Testis (tissue), 5 donors: ENCODE measurements around a stretch of chr1.

GRCh38 chr1:226122033-226122224, 59.4 kb downstream of the H3-3A start:
- PRO-cap, 3 experiments: peak in 3 of 3 experiments; most common plus-strand start chr1:226122067 (in 3); most common minus-strand start chr1:226122195 (in 2)
- RAMPAGE, long total RNA, 2 experiments: no peak in any of the 2 experiments
- RRBS: 1% methylated on average over 10 of the region's 26 CpGs

DNA sequence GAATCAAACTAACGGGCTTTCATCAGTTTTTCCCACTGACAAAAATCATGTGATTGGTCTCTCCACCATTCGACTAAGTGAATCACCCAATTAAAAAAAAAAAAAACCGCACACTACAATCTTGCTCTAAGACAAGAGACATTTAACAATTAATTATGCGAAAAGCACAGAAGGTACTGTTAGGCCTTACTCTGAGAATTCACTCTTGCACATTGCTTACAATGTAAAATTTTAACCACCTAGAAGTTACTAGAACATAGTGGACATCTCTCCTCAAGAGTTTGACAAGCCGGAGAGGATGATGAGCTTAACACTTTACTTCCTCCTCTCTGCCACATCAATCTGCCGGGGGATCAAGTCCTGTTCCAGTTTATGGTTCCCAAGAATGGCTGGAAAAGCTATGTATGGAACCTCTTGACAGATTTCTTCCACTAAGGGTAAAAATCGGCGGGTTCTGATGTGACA, 980 bp downstream of the ACBD3 start:
- PRO-cap, 3 experiments: peak in 2 of 3 experiments; most common plus-strand start position 276 of the sequence (in 2); most common minus-strand start position 201 of the sequence (in 1)
- RAMPAGE, long total RNA, 2 experiments: no peak in any of the 2 experiments
- RRBS: 14% methylated on average over 1 of the region's 8 CpGs

- PRO-cap, 3 experiments: no peak in any of the 3 experiments
- RAMPAGE, long total RNA, 2 experiments: no peak in any of the 2 experiments
- RRBS: no CpG with 5 or more reads among the region's 9 CpGs
Measured at GRCh38 chr1:226385493-226385983, 22.4 kb downstream of the PARP1 start.

- PRO-cap, 3 experiments: no peak in any of the 3 experiments
- RAMPAGE, long total RNA, 2 experiments: no peak in any of the 2 experiments
- RRBS: no CpG with 5 or more reads among the region's 8 CpGs
Measured at GRCh38 chr1:226401093-226401740, 6.7 kb downstream of the PARP1 start.

DNA sequence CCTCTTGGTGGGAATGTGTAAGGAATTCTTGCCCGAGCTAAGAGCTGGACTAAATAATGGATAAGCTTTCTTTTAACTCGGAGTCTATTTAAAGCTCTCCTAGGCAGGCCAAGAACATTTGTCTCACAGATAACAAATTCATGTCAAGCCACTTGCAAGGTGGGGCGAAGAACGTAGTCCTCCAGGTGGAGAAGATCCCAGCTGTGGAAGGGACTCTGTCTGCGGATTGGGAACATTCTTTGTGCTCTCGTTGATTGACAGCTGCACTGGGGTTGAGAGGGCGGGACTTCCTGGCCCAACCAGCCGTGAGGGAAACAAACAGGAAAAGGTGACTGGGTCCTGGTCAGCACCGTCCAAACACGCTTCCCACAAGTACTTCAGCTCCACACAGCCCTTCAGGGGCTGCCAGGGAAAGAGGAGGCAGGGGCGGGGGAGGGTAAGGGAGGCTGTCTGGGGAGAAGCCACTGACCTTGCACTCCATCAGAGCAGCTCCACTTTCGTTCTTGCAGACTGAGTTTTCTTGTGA, 21.8 kb upstream of the STUM start:
- PRO-cap, 3 experiments: peak in 3 of 3 experiments; most common plus-strand start position 302 of the sequence (in 2); most common minus-strand start position 241 of the sequence (in 2)
- RAMPAGE, long total RNA, 2 experiments: no peak in any of the 2 experiments
- RRBS: no CpG with 5 or more reads among the region's 12 CpGs

DNA sequence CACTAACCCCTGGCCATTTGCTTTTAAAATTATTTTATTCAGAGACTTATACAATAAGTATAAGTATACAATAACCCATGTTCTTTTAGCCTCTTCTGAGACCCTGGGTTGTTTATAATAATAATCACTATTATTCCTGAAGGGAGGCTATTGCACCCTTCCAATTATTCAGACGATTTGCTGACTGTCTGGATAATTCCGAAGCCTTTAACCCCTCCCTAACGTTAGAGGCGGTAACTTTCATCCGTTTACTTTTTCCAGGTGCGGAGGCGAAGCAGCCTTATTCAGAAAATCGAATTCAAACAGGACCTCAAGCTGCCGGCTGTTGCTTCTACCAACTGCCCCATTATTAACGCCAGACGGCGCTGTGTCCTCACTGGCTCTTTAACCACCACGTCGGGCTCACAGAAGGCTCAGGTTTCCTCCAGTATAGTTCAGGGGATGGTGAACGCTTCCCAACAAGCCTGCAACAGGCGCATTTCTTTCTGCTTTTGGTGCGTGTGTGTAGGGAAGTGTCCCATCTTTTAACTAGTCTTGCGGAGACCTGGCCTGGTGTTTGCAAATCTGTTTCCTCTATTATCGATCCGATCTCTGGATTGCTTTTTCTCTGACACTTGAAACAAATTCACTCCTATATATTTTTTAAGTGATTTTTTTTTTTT, 923 bp upstream of the STUM start:
- PRO-cap, 3 experiments: peak in 3 of 3 experiments; most common plus-strand start position 430 of the sequence (in 2); most common minus-strand start position 351 of the sequence (in 1)
- RAMPAGE, long total RNA, 2 experiments: no peak in any of the 2 experiments
- RRBS: no CpG with 5 or more reads among the region's 20 CpGs

DNA sequence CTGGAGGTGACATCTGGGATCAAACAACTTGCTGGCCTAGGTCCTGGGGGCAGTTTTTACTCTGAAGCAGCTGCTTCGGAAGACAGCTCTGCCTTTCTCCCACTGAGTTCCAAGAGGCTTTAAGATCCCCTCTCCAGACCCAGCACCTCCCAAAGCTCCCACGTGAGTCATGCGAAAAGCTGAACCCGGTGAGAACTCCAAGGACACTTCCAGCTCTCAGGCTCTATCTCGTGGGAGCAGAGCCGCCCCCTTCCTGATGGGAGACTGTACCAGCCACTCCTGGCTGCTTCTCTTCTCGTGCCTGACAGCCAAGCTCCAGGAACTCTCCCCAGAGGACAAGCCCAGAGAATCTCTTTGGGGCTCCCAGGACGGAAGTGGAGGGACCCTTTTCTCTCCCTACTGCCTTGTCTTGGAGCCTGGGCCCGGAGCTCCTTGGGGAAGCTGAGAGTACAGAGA, 40.5 kb downstream of the STUM start:
- PRO-cap, 3 experiments: peak in 3 of 3 experiments; most common plus-strand start position 298 of the sequence (in 2); most common minus-strand start position 111 of the sequence (in 3)
- RAMPAGE, long total RNA, 2 experiments: no peak in any of the 2 experiments
- RRBS: no CpG with 5 or more reads among the region's 9 CpGs

GRCh38 chr1:226626332-226627105, 78.0 kb downstream of the STUM start:
- PRO-cap, 3 experiments: peak in 1 of 3 experiments; most common plus-strand start chr1:226626762 (in 1); most common minus-strand start chr1:226626610 (in 1)
- RAMPAGE, long total RNA, 2 experiments: no peak in any of the 2 experiments
- RRBS: no CpG with 5 or more reads among the region's 18 CpGs

- PRO-cap, 3 experiments: no peak in any of the 3 experiments
- RAMPAGE, long total RNA, 2 experiments: no peak in any of the 2 experiments
- RRBS: no CpG with 5 or more reads among the region's 10 CpGs
Measured at GRCh38 chr1:226690338-226691197, 48.5 kb downstream of the ITPKB start.

GRCh38 chr1:226735540-226735941, 3.5 kb downstream of the ITPKB start:
- PRO-cap, 3 experiments: no peak in any of the 3 experiments
- RAMPAGE, long total RNA, 2 experiments: no peak in any of the 2 experiments
- RRBS: 37% methylated on average over 5 of the region's 12 CpGs

DNA sequence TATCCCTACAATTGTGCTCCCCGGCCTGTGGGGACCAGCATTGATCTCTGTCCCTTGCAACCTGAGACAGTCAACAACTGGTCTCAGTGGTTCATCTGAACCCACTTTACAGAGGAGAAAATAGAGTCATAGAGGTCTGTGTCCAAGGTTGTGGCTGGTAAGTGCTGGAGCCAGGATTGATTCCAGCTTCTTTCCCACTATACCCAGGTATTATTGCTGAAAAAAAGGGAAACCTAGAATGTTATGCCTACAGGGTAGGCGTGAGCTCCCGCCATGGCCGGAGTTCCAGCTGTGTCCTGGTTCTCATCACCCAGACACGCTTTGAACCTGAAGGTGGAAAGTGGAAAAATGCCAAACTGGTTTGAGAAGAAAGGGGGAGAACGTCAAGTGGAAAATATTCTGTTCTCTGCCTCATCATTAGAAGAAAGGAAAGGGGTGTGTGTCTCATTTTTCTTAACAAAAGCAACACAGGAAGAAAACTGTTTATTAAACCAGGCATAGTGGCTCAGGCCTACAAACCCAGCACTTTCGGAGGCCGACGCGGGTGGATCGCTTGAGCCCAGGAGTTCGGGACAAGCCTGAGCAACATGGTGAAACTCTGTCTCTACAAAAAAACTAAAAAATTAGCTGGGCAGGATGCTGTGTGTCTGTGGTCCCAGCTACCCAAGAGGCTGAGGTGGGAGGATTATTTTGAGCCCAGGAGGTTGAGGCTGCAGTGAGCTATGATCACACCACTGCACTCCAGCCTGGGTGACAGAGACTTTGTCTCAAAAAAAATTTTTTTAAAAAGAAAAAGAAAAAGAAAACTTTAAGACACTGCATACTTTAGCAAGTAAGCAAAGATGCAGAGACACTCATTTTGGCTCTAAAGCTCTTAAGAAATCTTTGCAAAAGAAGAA, 60.9 kb upstream of the ITPKB start:
- PRO-cap, 3 experiments: no peak in any of the 3 experiments
- RAMPAGE, long total RNA, 2 experiments: no peak in any of the 2 experiments
- RRBS: no CpG with 5 or more reads among the region's 12 CpGs

GRCh38 chr1:226988019-226988694, 48.1 kb downstream of the COQ8A start:
- PRO-cap, 3 experiments: no peak in any of the 3 experiments
- RAMPAGE, long total RNA, 2 experiments: no peak in any of the 2 experiments
- RRBS: no CpG with 5 or more reads among the region's 11 CpGs

GRCh38 chr1:226994651-226995238, 54.7 kb downstream of the COQ8A start:
- PRO-cap, 3 experiments: no peak in any of the 3 experiments
- RAMPAGE, long total RNA, 2 experiments: no peak in any of the 2 experiments
- RRBS: 92% methylated on average over 2 of the region's 17 CpGs

DNA sequence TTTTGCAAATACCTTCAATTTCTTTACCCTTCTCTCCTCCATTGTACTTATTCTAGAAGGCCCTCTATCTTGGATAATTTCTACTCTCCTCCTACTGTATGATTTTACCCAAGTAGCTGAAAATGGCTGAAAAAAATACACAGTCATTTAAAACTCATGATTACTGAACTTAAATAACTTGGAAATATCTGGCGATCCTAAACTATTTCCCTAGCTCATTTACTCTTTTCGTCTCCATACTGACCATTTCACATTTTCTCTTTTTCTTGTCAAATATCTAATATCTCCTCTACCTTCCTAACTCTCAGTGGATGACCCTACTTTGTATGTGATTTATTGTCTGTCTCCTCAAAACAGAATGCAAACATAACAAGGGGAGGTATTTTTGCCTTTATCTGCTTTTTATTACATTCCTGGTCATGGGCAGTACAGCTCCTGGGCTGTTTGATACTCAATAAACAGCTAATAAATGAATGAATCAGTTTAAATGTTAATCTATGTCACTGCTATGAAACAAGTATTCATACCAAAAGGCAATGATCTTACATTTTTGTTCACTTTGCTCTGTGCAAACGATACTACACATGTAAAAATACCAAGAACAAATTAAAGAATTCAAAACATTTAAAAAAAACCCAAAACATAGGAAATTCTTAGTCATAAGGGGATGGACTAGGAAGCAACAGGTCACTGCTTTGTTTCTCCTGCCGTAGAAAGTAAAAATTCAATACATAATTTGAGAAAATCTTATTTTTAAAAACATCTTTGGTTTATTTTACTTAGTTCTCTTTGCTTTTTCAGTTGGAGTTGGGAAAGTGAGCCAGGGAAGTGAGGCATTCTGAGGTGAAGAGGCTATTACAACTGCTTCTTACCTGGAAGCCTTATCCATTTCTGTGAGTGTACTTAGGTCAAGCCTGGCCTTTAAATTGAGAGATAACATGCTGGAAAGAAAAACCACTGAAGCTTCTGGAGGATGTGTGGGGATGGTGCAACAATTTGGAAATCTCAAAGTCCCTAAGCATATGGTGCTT, 183.8 kb downstream of the CDC42BPA start:
- PRO-cap, 3 experiments: no peak in any of the 3 experiments
- RAMPAGE, long total RNA, 2 experiments: no peak in any of the 2 experiments
- RRBS: no CpG with 5 or more reads among the region's 4 CpGs

DNA sequence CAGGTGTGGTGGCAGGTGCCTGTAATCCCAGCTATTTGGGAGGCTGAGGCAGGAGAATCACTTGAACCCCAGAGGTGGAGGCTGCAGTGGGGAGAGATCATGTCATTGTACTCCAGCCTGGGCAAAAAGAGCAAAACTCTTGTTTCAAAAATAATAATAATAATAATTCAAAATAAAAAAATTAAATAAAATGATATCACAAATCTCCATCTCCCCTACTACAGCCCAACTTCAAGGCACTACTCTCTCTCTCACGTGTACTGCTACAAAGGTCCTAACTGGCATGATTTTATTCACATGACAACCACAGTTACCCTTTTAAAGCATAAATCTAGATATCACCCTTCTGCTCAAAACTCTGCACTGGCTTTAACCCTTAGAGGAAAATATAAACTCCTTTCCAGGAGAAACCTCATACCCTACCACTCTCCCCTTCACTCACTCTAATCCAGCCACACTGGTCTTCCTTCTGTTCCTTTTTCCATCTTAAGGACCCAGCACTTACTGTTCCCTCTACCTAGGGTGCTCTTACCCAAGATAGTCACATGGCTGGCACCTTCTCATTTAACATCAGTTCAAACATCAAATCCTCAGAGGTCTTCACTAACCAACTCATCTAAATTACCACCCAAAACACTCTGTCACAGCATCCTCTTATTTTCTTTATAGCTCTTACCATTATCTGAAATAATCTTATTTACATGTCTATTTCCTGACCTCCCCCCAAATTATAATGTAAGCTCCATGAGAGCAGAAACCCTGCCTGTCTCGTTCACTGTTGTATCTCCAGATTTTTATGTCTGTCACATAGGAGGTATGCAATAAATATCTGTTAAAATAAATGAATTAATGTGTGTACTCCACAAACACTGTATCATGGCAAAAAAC, 29.2 kb downstream of the CDC42BPA start:
- PRO-cap, 3 experiments: no peak in any of the 3 experiments
- RAMPAGE, long total RNA, 2 experiments: no peak in any of the 2 experiments
- RRBS: no CpG with 5 or more reads among the region's 2 CpGs

GRCh38 chr1:227299720-227300212, 18.5 kb downstream of the CDC42BPA start:
- PRO-cap, 3 experiments: no peak in any of the 3 experiments
- RAMPAGE, long total RNA, 2 experiments: no peak in any of the 2 experiments
- RRBS: no CpG with 5 or more reads among the region's 5 CpGs

- PRO-cap, 3 experiments: no peak in any of the 3 experiments
- RAMPAGE, long total RNA, 2 experiments: no peak in any of the 2 experiments
- RRBS: no CpG with 5 or more reads among the region's 3 CpGs
Measured at GRCh38 chr1:227311605-227312305, 6.5 kb downstream of the CDC42BPA start.

- PRO-cap, 3 experiments: no peak in any of the 3 experiments
- RAMPAGE, long total RNA, 2 experiments: no peak in any of the 2 experiments
- RRBS: no CpG with 5 or more reads among the region's 8 CpGs
Measured at GRCh38 chr1:227317444-227317664, 938 bp downstream of the CDC42BPA start.

GRCh38 chr1:227357020-227357997, 39.0 kb upstream of the CDC42BPA start:
- PRO-cap, 3 experiments: no peak in any of the 3 experiments
- RAMPAGE, long total RNA, 2 experiments: no peak in any of the 2 experiments
- RRBS: no CpG with 5 or more reads among the region's 10 CpGs

DNA sequence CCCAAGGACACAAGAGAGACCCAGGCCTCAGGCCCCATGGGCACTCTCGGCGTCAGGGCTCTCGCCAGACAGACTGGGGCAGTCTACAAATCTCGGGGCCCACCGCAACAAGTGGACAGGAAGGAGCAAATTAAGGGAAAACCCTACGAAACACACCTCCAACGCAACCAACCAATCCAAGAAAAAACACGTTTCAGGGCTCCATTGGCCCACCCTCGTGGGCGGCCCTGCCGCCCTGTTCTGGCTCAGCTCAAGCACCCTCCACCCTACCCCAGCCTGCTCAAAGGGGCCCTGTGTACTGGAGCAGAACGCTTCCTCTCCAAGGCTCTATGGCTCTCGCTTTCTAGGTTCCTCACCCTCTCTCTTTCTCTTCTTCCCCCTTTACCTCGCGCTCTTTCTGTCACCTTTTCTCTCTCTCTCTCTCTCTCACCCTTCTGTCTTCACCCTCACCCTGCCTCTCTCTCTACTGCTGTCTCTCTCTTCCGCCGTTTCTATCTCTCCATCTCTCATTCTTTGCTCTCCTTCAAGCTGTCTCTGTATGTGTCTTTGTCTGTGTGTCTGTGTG, 4.4 kb upstream of the ZNF678 start:
- PRO-cap, 3 experiments: no peak in any of the 3 experiments
- RAMPAGE, long total RNA, 2 experiments: no peak in any of the 2 experiments
- RRBS: no CpG with 5 or more reads among the region's 17 CpGs